Astrocyte (in vitro differentiated cells and primary cell): Measurements from ENCODE around the gene CNTNAP1.

DNA sequence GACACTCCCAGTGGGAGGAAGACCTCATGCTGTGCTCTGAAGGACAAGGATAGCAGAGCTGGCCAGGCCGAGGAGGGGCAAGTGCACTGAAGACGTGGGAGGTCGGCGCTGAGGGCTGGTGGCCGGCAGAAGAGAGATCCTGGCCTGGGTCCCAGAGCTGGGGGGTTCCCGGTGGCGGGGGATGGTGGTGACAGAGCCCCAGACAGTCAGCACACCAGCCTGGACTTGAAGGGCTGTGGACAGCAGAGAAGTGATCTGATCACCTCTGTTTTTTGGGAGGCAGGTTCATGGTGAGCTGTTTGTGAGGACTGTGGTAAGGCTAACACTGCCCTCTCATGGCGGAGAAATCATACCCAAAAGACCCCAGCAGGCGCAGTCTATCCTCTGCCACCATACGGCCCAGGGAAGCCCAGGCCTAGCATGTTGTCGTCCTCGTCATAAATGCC, 7.0 kb upstream of the CNP start:
- PRO-cap, result no peak
- RRBS, 2 experiments, result 10 to 24% methylated on average over 2 of the region's 12 CpGs

- PRO-cap, result no peak
- RRBS, 2 experiments, result no CpG with 5 or more reads among the region's 9 CpGs
Measured at GRCh38 chr17:41972120-41972716, 5.6 kb downstream of the CNP start.

DNA sequence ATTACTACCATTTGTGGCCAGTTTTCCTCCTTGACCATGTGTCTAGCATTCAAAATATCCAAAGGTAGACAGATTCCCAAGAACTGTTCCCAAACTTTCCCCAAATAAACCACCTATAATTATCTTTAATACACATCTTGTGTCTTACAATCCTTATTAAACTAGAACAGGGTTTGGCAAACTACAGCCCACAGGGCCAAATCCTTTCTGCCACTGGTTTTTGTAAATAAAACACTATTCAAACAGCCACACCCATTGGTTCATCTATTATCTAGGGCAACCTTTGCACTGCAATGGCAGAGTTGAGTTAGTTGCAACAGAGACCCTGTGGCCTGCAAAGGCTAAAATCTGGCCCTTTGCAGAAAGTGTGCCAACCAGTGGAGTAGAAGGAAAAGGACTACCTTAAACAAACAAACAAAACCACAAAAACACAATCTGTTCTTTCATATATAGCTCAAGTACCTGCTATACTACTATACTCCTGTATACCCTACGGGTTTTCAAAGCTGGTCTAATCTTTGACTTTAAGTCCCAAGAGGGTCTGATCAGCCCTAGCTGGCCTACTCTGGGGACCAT, 23.1 kb downstream of the CNP start:
- PRO-cap, result no peak
- RRBS, 2 experiments, result no CpG with 5 or more reads among the region's 1 CpG

DNA sequence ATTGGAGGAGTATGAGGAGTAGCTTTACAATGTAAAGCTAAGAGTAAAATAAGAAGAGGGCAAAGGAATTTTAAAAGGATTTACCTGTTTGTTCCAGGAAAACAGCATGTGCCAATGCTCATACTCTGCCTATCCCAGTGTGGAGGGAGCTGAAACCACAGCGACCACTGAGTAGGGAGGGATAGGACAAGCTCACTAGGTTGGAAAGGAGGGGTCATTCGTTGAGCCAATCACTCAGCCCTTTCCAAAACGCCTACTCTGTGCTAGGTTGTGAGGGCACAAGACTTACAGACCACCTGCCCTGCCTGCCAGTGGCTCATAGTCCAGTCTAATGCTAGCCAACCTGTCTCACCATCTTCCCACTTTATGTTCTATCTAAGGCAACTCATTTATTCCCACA, 1.1 kb upstream of the DNAJC7 start:
- PRO-cap, result no peak
- RRBS, 2 experiments, result no CpG with 5 or more reads among the region's 3 CpGs

DNA sequence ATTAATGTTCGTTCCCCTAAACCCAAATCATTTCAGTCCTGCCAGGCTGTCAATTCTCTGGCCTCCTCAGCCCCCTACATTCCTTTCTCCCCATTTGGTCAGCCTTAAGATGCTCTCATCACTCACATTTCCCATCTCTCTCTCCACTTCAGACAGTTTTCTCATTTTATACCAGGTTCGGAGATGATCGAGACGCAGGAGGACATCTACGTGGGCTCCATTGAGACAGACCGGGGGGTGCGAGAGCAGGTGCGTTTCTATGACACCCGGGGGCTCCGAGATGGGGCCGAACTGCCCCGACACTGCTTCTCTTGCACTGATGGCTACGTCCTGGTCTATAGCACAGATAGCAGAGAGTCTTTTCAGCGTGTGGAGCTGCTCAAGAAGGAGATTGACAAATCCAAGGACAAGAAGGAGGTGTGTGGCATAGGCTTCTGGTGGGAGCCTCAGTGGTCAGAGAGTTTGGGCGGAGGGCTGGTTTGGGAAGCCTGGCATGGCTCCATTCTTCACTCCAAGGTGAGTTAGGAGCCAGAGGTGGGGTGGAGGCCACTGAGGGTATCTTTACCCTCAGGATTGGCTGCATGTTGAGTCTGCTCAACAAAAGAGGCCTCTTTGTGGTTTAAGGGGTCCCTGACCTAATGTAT, 2.5 kb downstream of the NKIRAS2 start:
- PRO-cap, result no peak
- RRBS, 2 experiments, result 100% methylated on average over 3 of the region's 15 CpGs; no CpG with 5 or more reads in 1 of the 2 experiments

DNA sequence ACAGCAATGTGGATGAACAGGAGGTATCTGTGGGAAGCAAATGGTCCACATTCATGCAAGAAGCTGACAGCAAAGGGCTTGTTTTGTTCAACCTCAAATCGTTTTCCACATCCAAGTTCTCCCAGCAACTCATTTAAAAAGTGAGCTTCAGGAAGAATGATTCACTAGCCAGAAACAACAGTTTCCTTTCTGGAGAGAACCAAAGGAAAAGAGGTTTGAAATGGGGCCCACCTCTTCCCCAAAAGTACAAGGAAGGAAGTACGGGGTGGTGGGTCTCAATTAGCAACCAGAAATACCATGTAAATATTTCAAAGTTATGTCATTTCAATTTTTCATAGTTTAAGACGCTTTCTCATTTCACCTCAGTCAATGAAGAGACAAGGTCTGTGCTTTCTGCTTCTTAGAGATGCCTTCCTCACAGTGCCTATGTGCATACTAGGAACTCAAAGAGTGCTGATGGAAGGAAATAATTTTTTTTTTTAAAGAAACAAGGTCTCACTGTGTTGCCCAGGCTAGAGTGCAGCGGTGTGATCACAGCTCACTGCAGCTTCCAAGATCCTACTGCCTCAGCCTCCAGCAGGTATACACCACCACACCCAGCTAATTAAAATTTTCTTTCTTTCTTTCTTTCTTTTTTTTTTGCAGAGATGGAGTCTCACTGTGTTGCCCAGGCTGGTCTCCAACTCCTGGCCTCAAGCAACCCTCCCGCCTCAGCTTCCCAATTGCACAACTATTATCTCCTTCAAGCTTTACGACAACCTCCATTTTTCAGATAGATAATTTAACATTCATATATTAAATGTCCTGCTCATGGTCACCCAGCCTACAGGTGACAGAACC, 9.7 kb downstream of the HSPB9 start:
- PRO-cap, result no peak
- RRBS, 2 experiments, result no CpG with 5 or more reads among the region's 6 CpGs

GRCh38 chr17:42223259-42223807, 29.0 kb upstream of the GHDC start:
- PRO-cap, result no peak
- RRBS, 2 experiments, result no CpG with 5 or more reads among the region's 11 CpGs

- PRO-cap, result no peak
- RRBS, 2 experiments, result no CpG with 5 or more reads among the region's 2 CpGs
Measured at GRCh38 chr17:42273175-42273508, 3.0 kb downstream of the STAT5B start.

DNA sequence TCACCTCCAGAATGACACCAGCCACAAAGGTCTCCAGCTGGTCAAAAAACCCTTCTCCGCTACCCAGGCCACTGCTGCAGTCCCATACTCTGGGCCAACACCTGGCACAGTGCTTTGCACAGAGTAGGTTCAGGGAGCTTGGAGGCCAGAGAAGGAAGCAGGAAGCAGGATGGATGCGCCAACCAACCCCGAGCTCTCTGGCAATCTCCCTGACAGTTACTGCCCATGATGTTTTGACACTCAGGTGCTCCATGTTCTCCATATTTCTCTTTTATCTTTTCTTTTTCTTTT, 1.2 kb upstream of the STAT5B start:
- PRO-cap, result no peak
- RRBS, 2 experiments, result no CpG with 5 or more reads among the region's 3 CpGs

DNA sequence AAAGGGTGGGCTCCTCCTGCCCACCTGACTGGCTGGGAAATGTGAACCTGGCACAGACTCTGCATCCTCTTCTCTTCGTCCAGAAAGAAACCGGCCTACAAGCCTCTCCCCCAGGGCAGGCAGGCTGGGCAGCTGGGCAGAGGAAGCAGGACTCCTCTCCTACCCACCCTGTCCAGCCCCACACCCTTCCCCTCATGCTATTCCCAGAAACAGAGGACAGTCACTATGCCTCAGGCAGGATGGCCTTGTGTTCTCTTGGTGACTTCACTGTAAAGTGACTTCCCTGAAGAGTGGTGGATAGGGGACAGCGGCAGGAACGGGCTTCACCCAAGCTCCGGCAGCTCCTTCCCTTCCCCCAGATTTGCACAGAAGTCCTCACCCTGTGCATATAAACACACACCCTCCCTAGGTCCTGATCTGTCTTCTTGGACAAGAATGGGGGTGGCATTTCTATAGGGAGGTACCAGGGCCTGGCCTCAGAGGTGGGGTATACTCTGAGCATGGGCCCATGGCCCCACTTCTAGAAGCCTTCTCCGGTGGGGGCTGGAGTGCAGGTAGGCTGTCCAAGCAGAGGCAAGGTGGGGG, 4.9 kb upstream of the STAT5A start:
- PRO-cap, result no peak
- RRBS, 2 experiments, result no CpG with 5 or more reads among the region's 6 CpGs

DNA sequence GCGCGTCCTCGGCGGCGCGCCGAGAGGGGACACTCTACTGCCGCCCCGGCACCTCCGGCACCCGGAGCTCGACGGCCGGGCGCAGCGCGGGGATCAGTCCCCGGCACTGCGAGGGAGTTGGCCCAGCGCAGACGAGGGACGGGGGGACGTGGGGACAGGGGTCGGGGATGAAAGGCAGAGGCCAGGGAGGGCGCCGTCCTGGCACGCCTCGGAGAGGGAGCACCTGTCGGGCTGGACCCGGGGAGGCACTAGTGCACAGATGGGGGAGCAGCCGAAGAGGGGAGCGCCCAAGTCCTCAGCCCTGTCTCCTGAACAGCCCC, 276 bp downstream of the STAT5A start:
- PRO-cap, result no peak
- RRBS, 2 experiments, result 3 to 4% methylated on average over 9 of the region's 32 CpGs

DNA sequence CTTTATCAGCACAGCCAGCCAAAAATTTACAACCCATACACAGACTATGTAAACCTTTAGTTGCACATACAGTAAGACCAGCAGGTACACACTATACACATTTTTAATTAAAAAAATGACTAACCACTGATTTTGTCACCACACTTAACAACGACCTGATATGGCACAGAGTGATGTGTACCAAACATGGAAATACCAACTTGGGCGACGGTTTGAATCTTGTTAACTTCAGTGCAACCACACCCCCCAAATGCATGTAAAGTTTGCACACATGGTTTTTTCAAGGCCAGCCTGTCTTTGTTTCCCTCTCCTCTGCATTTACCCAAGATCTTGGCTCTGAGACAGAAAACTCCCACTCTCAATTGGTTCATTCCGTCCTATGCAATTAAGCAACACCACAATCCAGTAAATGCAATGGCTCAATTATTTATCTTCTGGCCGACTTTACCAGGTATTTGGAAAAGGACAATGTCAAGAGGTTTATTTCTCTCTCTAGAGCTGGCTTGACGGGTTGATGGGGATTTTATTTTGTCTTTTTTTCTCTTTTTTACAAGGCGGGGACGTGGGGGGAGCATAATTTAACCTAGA, 1.1 kb downstream of the STAT3 start:
- PRO-cap, result no peak
- RRBS, 2 experiments, result no CpG with 5 or more reads among the region's 8 CpGs

DNA sequence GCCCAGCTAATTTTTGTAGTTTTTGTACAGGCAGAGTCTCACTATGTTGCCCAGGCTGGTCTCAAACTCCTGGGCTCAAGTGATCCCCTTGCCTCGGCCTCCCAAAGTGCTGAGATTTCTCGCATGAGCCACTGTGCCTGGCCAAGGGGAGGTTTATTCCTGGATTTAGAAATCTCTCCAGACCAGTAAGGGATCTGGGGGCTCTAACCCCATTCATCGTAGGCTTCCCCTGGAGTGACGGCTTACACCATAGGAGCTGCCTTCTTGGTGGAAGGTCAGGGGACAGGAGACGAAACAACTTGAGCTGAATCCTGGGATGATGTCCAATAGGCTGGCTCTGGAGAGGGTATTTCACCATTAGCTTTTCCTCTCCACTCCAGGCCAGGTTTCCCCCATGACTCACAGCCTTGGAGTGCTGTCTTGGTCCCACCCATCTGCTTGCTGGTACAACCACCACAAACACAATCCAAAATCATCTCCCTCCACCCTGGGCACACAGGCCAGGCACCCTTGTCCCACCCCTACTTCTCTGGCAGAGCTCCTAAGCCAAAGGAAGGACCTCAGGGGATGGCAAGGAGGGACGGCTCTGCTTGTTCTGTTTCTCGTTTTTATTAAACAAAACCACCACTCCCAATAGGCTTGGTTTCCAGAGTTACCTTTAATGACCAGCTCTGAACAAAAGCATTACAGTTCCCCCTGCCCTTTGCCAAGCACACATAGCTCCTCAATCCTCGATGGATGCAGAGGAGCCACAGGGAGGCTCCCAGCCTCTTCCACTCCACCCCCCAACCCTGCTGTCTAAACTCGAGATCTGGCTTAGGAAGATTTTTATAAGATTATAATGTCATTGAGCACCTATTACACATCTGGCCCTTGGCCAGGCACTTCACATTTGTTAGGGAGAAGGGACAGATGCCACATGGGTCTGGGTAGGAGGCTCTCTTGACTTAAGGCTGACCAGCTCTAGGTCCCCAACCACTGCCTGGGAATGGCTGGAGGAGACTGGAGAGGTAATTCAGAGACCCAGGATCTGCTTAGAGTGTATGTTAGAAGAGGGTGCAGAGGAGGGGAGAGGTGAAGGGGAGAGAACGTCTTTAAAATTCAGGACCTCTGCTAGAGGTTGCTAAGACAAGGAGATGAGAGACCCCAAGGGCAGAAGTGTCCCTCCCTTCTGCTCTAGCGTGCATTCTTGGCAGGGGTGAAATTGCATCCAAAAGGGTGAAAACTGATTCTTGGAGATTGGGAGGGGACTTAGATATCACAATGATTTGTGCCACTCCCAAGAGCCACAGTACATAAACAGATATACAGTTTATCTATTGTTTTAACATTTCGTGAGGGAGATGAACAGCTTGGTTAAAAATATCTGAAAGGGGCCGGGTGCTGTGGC, 13.3 kb downstream of the CAVIN1 start:
- PRO-cap, result no peak
- RRBS, 2 experiments, result no CpG with 5 or more reads among the region's 13 CpGs

DNA sequence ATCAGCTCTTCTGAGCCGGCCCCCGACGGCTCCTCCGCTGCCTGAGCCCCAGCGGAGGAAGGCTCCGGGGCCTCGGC, 251 bp downstream of the CAVIN1 start:
- PRO-cap, result no peak
- RRBS, 2 experiments, result 2 to 3% methylated on average over 6 of the region's 7 CpGs

DNA sequence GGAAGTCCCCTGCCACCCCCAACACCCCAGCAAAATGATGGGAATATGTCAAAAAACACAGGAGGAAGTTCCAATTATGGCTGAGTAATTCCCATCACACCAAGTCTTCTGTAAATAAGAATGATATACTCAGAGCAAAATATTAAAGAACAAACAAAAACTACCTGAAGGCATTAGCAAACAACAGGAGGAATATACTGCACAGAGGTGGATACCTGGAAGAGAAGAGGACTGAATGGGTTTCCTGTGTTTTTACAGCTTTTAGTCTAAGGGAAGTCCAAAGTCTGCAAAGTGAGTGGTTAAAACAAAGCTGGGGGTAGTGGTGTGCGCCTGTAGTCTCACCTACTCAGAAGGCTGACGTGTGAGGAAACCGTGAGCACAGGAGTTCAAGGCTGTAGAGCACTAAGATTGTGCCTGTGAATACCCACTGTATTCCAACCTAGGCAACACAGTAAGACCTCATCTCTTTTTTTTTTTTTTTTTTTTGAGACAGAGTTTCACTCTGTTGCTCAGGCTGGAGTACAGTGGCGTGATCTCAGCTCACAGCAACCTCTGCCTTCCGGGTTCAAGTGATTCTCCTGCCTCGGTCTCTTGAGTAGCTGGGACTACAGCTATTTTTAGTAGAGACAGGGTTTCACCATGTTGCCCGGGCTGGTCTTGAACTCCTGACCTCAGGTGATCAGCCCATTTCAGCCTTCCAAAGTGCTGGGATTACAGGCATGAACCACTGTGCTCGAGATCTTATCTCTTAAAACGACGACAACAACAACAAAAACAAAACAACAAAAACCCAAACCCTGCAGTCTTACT, 16.9 kb upstream of the ATP6V0A1 start:
- PRO-cap, result no peak
- RRBS, 2 experiments, result no CpG with 5 or more reads among the region's 10 CpGs

- PRO-cap, result bidirectional peak, plus-strand start at chr17:42554869, minus-strand start at chr17:42554733
- RRBS, 2 experiments, result 1 to 2% methylated on average over 26 to 28 of the region's 89 CpGs
Measured at GRCh38 chr17:42554148-42555237, 1.8 kb downstream of the HSD17B1 start.

- PRO-cap, result no peak
- RRBS, 2 experiments, result no CpG with 5 or more reads among the region's 12 CpGs
Measured at GRCh38 chr17:42632842-42633586, 23.5 kb downstream of the TUBG1 start.

GRCh38 chr17:42673413-42674770, 2.9 kb downstream of the PLEKHH3 start:
- PRO-cap, result no peak
- RRBS, 2 experiments, result 34 to 38% methylated on average over 7 to 10 of the region's 61 CpGs

DNA sequence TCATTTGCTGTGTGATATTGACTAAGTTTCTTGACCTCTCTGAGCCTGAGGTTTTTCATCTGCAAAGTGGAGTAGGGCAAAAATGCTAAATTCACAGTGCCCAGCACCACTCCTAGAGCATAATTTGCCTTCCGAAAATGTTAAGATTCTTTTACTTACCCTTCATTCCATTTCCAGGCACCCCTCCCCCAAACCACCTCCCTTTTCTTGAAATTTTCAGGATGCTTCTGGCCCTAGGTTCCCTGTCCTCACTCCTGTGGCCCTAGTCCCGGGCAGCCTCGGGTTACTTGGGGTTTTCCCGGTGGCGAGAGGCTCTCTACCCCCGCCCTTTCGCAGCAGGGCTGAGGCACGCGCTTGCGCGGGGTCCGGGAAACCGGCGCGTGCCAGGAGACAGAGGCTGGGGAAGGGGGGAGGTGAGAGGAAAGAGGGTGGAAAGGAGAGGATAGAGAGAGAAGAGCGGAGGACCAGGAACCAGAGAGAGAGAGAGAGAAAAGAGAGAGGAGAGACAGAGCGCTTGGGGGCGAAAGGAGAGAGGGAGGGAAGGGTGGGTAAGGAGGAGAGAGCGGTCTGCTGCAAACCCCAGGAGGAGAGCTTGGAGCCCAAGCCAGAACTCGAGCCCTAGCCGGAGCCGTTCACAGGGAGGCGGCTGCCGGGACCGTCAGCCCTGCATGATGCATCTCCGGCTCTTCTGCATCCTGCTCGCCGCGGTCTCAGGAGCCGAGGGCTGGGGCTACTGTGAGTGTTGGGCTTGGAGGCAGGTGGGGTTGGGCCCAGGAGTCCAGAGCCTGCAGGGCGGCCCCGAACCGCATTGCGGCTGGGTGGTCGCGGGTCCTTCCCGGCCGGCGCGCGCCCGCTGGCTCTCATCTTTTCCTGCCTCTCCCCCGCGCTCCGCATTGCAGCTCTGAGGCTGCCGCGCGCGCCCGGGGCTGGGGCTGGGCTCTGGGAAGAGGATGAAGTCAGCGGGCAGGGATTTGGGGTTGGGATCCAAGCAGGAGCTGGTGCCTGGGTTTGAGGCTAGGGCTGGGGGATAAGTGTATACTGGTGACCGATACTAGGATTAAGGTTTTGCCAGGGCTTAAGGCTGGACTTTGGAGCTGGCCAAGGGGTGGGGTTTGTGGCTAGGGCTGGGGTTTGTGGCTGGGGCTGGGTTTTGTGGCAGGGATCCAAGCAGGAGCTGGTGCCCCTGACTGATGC, at the start of gene CNTNAP1:
TSS of gene CNTNAP1 (plus strand) at position 370 of the 1,194 bp plus-strand sequence.
- PRO-cap, result no peak
- RRBS, 2 experiments, result under 1 to 4% methylated on average over 15 of the region's 52 CpGs

GRCh38 chr17:42845386-42846025, 1.1 kb downstream of the AOC2 start:
- PRO-cap, result no peak
- RRBS, 2 experiments, result no CpG with 5 or more reads among the region's 16 CpGs